Fibroblast of villous mesenchyme (primary cell): ENCODE measurements around a stretch of chr5.

DNA sequence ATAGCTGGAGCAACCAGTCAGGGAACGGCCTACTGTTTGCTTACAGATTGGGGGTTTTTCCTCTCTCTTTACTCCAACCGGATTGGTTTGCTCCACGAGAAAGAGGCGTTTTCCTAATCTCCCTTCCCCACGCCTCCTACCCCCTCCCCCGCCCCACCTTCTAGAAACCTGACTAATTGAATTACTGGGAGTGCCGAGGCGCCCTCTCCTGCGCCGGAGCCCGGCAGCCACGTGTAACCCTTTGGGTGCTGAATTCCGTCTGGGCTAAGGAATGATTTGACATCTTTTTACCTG is 1.8 kb upstream of the EFNA5 start:
- CAGE, long polyA plus RNA = no peak

DNA sequence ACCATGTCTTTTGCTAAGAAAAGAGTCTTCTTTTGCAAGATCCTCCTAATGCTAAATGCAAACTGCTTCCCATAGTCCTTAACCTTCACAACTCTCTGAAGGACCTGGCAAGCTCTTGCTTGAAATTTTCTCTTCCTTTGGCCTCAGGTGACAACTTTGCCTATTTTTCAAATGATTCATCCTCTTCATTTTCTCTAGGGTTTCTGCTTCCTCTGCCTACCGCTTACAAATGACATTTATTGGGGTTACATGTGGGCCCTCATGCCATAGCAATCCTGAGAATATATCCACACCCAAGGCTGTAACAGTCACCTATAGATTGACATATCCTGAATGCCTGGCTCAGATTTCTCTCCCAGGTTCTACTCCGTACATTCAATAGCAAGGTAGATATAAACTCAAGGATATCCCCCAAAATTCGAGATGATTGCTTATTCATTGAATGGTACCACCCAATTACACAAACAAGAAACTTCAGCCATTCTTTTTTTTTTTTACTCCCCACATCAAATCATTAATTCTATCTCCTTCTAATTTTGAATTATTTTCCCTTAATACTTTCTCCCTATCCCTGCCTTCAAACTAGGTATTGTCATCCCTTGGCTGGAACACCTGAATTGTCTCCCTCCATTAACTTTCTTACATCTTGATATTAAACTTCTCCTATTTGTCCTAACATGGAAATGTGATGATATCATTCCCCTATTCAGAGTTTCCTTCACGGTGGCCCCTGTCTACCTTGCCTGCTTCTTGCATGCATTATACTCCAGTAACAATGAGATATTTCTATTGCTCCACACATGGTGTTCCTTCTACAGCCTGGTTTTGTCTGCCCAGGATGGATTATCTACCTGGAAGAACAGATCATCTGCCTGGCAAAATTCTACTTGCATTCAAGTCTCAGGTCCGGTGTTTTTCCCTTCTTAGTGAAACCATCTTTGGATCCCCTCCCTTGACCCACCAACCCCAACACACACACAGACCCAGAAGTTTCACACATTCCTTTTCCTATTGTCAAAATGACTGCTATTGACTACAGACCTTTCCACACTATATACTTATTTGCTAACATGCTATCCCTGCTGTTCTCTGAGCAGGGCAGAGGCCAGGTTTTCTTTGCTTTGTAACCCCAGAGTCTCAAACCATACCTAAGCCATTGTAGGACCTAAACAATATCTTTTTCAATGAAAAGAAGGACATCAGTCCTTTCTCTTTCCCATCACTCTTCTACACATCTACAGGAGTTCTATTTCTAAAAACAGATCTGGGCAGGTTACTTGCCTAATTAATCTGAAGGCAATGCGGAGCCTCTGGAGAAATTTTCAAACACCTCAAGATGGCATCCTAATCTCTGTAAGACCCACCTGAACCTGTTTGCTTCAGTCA is 241.1 kb downstream of the FBXL17 start:
- CAGE, long polyA plus RNA = no peak

GRCh38 chr5:108341645-108342448 is 40.1 kb downstream of the FBXL17 start:
- CAGE, long polyA plus RNA = no peak

- CAGE, long polyA plus RNA = no peak
These were observed 216.3 kb downstream of the FER start for GRCh38 chr5:108963788-108964685.

DNA sequence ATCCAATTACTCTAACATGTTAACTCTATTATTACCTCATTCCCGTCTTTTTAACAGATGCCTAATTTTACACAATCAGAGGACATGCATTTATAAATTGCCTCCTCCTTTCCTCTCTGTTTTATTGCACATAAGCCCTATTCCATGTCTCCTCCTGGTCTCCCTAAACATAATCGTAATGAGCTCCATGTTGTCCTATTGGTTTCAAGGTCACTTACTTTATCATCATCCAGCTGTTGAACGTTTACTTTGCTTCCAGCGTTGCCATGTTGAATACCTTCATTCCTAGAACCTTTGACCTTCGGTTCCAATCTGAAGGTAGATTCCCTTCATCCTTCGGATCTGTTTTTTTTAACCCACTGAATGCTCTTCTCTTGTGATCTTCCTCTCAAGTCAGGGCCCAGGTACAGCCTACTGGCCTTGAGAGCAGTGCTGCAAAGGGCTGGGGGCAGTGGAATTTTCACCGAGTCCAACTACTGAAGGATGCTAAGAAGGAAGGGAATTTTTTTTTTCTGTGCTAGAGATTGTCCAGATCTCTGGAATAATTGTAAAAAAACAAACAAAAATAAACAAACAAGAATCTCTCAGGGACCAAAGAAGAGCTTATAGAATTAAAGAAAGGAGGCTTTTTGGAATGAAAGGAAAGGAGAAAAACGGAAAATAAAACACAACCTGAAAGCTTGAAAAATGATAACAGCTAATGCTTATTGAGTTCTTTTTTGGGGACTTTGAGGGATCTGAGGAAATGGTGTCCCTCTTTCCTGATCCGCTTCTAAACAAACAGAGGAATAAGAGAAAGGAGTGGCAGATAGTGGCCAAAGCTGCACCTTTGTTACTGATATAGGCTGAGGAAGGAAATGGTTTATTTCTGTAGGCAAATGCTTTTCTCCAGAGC is 84.1 kb downstream of the PJA2 start:
- CAGE, long polyA plus RNA = no peak

- CAGE, long polyA plus RNA = no peak
These were observed 75.7 kb downstream of the PJA2 start for GRCh38 chr5:109334041-109334573.

- CAGE, long polyA plus RNA = no peak
These were observed 1.8 kb upstream of the PJA2 start for GRCh38 chr5:109411425-109412176.

DNA sequence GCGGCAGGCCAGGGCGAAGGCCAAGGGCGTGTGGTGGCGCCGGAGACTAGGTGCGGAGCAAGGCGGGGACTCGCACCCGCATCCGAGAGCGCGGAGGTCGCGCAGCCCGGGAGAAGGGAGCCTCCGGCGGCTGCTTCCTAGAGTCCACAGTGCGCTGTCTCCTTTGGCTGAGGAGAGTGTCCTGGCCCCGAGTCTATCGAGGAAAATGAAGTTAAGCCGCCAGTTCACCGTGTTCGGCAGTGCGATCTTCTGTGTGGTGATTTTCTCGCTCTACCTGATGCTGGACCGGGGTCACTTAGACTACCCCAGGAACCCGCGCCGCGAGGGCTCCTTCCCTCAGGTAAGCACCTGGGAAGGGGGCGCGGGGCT is 470 bp downstream of the MAN2A1 start:
- CAGE, long polyA plus RNA = no peak

DNA sequence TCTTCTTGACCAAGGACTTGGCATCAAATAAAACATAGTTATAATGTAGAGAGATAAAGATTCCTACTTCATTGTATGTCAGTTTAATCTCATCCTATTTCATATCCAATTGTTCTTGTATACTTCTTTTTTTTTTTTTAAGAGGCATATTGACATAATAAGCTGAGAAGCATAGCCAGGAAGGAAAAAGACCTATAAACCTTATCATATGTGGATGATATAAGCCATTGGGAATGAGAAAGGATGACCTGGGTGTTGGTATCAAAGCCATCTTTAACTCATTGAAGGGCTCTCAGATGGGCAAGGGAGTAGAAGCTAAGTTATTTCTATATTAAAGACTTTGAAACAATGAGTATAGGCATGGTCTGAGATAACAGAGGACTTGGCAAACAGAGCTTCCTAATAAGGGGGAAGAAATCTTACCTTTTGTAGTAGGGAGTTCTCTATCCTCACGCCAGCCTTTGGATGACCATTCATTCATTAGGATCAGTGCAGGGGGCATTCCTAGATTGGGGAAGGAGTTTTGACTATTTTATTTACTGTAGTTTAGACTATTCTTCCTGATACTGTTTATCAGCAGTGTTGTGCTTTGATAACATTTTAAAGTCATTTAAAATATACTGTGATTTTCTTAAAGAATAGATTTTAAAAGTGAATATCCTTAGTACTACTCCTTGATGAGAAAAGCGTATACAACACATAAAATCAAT is 95.7 kb downstream of the MAN2A1 start:
- CAGE, long polyA plus RNA = no peak

GRCh38 chr5:109851468-109851821 is 161.7 kb downstream of the MAN2A1 start:
- CAGE, long polyA plus RNA = no peak

DNA sequence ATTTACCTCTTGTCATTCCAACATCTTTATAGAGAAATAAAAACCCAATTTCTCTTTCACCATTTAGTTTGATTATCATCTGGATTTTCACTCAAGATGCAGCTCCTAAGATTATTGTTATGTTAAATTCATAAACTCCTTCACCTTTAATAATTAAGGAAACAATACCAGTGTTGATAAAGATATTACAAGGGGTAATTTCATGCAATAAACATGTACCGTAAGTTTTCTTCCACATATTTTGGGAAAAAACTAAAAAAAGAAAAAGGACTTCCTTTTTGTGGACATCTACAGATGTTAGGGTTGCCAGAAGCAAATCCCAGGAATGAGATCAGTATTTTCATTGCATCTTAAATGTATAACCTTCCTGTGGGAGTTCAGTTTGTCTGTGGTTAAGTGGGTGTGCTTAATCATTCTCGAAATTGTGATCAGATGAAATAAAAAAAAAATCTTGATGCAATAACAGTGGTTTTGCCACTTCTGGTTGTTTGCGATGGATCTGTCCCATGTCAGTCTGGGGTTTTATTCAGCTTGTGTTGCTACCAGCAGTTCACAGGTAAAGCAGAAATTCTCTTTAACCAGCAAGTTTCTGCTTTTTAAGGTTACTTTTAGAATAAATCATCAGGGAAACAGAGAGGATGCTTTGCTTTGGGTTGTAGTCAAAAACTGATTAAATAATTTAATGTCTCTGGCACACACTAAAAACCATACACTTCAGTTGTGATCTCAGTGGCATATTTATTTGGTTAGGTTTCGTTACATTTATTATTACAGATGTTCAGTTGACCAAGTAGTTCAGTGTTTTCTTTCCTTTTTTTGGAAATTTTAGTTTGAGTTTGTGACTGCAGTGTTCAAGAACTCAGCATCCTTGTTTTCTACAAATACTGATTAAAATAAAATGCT is 179.0 kb downstream of the MAN2A1 start:
- CAGE, long polyA plus RNA = no peak

DNA sequence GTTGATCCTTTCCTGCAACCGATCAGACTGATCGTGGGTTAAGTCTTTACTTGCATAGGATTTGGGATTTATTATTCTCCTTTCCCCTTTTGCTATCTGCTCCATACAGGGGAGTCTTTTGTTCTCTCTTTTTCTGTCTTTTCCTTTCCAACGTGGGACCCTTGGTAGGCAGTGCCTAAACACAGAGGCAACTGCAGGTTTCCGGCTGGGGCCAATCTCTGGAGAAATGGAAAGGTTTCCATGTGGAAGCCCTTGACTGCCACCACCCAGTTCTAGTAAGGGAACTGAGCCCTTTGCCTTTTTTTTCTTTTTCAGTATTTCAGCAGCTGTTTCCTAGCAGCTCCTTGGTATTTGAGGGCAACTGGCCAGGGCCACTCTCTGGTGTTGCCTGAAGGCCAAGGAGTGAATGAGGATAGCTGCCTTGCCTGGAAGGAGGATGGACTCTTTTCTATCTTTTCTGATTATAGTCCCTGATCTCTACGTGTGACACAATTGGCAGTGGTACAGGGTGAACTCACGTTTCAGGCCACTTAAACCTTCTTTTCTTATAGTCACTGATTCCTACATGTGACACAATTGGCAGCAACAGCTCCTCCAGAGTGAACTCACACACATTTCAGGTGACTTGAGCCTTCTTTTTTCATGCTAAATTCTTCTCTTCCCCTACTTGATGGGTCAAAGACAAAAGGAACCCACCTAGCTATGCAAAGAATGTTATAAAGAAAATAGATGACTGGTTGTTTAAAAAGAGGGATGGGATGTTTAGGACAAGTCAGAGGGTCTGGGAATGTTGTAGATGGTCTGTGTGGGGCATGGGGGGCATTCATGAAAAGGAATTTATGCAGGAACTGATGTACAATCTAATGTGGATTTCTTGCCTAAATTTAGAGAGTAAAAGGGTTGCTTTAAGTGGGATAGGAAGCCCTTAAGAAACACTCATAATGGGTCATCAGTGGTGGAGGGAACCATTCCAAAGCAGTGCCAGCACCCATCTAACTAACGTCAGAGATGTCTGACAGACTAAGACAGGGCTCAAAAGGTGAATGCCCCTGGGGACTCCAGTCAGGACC is 190.1 kb downstream of the TMEM232 start:
- CAGE, long polyA plus RNA = no peak

DNA sequence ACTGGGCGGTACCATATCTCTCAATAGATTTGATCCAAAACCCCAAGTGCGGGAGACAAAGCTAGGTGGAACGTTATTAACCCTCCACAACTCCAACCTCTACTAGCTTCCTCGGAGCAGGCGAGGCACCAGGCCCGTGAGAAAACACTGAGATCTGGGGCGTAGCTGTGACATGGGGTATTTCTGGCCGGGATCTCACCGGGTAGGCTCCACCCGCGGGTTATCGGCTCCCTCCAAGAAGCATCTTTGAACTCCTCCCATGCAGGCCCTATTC is 347 bp upstream of the SLC25A46 start:
- CAGE, long polyA plus RNA = no peak

GRCh38 chr5:110751576-110752222 is 12.9 kb downstream of the SLC25A46 start:
- CAGE, long polyA plus RNA = no peak

GRCh38 chr5:111703641-111704045 is 53.4 kb downstream of the NREP start:
- CAGE, long polyA plus RNA = no peak

- CAGE, long polyA plus RNA = no peak
These were observed 271.1 kb upstream of the NREP start for GRCh38 chr5:112028110-112028514.

DNA sequence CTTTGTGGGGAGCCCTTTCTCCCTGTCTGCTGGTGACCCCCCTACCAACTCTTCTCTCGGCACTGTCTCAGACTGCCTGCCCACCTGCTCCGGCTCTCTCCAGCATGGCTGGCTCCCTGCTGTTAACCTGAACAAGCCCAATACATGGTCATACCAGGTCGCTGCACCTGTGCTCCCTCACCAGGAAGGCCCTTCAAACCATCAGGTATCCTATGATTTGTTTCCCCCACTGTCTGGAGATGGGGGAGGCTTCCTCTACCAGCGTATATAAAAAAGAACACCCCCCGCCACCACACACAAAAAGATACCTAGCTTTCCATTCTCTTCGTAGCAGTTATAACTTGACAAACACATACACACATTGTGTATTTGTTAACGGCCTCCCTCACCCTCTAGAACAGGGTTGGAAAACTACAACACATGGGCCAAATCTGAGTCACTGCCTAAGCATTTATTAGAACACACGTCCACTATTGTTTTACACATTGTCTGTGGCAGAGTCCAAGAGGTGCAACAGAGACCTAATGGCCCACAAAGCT is 80.7 kb downstream of the EPB41L4A start:
- CAGE, long polyA plus RNA = no peak

GRCh38 chr5:112374827-112375074 is 44.3 kb downstream of the EPB41L4A start:
- CAGE, long polyA plus RNA = no peak

DNA sequence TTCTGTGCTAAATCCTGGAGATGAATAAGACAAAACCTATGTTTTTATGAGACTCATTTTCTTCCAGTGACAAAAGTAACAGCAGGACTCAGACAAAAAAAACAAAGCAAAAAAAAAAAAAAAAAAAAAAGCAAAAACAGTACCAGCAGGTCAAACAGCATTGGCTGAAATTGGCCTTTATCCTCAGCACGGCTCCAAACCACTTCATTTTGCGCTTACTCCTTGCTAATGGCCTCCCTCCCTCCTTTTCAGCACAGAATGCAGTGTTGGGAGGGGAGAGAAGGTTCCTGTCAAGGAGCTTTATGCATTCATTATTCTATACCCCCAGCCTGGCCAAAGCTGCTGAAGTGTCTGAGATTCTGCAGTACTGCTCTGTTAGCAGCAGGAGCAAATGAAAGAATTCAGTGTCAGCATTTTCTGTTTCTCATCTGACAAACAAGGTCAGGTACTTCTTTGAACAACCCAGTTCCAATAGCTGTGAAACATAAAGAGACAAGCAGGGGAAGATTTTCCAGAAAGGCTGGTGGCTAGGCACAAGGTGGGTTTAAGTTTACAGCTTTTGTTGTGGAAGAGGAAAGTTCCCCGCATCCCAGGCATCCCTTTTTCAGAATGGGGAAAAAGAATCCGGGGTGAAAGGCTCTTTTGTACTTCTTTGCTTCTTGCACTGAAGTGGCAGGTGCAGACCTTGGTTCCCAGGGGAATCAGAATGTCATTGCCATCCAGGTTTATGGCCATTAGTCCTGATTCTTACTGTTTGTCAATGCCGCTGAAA is 109.4 kb upstream of the APC start:
- CAGE, long polyA plus RNA = no peak

GRCh38 chr5:113103909-113104503 is 127.4 kb downstream of the DCP2 start:
- CAGE, long polyA plus RNA = no peak